Mononuclear cell (primary cell): Measurements from ENCODE around the genes TRPV4, GLTP and ANKRD13A.

DNA sequence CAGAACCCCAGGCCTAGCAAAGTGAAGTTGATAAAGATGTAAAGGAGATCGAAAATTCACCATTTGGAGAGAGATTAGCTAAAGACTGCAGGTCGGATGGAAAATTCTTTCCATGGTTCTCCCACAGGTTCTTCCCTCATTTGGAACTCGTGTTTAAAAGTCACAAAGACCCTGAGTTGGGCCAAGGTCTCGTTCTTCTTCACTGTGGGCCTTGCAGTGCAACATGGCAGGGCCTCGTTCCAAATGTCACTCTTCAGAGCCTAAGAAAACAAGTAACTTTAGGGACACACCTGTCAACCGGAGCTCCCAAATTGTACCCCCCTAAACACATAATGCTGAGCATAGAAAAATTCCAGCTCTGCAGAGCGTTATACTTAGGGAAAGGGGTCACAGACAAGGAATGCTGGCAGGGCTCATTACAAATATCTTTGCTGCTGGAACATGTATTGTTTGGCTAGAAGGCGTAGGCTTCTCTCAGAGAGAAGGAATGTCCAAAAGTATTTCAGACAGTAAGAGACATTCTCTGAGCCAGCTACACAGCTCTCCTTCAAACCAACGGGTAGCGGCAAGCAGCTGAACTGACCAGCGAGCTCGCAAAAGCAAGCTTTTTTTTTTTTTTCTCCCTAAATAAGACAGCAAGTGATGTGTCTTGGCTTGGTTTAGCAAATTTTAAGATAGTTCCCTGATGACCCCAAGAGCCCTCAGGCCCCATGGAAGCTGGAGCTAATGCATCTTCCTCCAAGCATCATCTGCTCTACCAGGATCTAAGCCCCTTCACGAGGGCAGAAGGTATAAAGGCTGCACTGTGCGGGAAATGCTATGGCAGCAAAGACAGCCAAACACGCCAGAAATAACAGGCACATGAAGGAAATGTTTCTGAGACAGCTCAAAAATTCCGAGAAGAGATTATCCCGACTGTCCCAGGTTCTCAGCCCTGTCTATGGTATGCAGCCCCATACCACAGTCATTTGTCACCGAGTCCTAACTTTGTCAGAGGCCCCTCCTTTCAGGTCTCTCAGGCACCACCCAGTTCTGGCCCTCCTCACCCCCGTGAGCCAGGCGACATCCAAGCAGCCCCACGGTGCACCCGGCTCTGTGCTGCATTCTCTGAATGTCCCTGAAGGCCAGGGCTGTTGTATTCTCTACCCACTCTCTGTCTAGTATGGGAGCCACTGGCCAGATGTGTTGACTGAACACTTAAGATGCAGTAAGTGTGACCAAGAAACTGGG is 24.4 kb downstream of the SSH1 start:
- RRBS = no CpG with 5 or more reads among the region's 22 CpGs

DNA sequence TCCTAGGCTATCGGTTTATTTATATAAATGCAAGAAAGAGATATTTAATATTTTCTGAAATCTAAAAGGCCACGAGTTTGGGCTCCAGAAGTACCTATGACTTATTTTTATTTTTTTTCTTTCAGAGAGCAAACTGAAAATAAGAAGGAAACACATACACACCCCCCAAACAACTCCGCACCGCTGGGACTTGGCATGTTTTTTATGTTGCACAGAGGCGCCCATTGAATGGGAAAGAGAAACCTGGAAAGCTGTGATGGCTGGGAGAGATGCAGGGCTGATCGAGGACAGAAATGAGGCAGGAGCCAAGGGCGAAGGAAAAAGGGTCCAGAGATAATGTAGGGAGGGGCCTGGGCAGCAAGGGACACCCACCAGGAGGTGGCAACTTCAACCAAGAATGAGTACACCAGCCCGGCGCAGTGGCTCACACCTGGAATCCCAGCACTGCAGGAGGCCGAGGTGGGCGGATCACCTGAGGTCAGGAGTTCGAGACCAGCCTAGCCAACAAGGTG is 4.1 kb downstream of the SSH1 start:
- RRBS = no CpG with 5 or more reads among the region's 12 CpGs

DNA sequence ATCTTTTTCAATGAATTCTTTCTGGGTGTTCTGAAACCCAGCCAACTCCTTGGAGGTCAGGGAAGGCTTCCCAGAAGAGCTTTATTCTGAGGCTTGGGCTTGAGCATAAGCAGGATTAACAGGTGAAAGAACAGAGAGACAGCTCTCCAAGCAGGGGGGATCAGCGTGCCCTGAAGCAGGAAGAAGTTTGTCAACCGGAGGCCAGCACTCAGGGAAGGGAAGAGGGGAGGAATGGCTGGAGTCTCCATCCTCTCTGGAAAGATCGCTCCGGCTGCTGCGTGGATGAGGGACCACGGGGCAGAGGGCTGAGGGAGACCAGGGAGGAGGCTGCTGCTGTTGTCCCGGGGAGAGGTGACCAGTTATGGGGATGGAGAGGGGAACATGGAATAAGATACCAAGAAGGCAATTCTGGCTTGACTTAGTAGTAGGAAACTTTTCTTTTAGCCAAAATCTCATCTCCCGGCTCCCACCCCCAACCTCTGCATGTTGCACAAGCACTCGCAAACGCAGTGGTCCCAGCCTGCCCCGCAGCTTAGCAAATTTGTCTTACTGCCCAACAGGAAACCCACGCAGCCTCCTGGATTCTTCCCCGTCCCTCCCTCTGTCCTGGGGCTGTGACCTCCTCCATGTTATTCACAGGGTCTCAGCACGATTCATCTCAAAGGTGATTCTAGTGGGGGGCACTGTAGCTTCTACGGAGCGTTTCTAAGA is 1.1 kb upstream of the SSH1 start:
- RRBS = 13% methylated on average over 7 of the region's 16 CpGs

DNA sequence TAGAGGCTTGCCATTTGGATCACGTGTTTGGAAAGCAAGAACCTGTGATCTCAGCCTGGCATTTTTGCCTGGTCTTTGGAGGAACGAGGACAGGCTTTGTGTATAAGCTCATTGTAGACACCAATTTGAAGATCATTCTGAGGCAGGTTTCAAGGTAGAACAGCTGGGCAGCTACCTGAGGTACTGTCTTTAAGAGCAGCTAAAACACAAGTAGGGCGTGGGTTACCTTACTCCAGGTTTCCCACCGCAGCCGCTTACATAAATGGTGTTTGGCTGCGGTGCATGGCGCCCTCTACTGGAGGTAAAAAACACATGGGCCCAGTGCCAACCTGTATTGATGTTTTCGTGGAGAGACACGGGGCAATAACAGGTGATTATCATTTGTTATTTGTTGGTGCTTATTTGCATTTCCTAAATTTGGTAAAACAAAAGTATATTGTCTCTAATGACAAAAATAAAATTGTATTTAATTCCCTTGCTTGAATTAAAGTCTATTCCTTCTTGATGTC is 69.8 kb downstream of the SVOP start:
- RRBS = no CpG with 5 or more reads among the region's 9 CpGs

GRCh38 chr12:108966568-108966782 is 54.4 kb downstream of the SVOP start:
- RRBS = no CpG with 5 or more reads among the region's 2 CpGs

GRCh38 chr12:109097848-109098682 is 668 bp downstream of the UNG start:
- RRBS = 2% methylated on average over 21 of the region's 67 CpGs

GRCh38 chr12:109124817-109125479 is 8.6 kb downstream of the ACACB start:
- RRBS = no CpG with 5 or more reads among the region's 13 CpGs

GRCh38 chr12:109143763-109143962 is 27.3 kb downstream of the ACACB start:
- RRBS = no CpG with 5 or more reads among the region's 3 CpGs

- RRBS = no CpG with 5 or more reads among the region's 15 CpGs
These were observed 13.9 kb downstream of the KCTD10 start for GRCh38 chr12:109462971-109463879.

DNA sequence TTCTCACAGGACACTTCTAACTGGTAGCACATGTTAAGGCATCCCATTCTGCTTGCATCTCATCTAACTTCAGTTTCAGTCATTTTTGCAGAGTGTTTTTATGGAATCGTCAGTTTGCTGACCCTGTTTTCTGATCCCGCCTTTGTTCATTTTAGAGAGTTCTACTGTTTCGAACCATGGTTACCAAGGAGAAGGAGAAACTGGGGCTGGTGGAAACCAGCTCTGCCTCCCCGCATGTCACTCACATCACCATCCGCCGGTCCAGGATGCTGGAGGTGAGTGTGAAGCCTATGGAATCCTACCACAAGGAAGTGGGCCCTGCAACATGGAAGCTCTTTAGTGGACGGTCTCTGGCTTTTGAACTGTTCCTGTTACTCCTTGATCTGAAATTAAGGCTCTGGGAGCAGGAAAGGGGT is 39.2 kb downstream of the UBE3B start:
- RRBS = no CpG with 5 or more reads among the region's 7 CpGs

DNA sequence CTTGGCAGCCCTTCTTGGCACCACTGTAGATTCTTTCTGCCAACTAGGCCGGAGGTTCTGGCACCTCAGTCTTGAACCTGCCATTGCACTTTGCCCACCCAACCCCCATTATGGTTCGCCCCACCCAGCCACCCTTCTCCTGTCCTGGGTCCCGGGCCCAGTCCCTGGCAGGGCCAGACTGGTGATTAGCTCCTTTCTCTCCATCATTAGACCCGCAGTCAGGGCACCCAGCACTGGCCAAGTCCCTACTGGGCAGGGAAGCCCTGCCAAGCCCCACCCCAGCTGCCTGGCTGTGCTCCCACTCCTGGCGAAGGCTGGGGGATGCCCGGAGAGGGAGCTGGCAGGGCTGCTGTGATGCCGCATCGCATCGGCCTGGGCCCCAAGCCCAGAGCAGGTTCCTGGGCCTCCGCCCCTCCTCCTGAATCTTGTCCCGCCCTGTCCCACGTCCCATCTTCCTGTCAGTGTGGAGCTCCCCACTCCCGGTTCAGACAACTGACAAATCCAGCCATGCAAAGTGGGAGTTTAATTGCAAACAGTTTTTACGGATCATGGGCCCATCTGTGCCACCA is 9.8 kb downstream of the FAM222A start:
- RRBS = no CpG with 5 or more reads among the region's 14 CpGs

DNA sequence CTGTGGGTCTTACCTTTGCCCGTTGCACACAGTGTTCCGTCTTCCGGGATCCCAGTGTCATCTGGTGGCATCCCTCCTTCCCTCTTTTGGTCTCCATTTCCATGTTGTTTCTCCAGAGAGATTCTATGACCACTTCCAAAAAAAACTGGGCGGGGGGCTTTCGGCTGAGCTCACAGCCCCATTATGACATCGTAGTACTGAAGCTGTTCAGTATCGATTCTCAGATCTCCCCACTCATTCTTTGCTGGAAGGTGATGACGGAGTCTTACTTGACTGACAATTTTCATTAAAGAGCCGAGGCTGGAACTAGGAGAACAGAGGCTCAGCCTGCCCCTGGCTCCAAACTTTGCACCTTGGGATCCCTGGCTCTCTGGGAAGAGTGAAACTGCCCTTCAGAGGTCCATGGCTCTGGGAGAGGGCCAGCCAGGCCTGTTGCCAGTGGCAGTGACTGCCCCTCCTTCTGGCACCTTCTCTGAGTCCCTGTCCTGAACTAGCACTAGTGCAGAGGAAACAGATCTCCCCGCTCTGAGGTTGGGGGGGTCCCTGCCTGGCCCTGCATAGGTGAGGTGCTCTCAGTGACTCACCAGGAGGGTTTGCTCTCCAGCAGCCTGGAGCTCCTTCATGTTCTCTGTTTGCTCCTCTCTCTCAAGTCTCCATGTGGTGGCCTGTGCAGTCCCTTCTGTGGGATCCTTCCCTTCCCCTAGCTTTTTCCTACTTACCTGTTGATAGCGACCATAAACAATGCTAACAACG is 22.1 kb downstream of the FAM222A start:
- RRBS = 89% methylated on average over 3 of the region's 12 CpGs

DNA sequence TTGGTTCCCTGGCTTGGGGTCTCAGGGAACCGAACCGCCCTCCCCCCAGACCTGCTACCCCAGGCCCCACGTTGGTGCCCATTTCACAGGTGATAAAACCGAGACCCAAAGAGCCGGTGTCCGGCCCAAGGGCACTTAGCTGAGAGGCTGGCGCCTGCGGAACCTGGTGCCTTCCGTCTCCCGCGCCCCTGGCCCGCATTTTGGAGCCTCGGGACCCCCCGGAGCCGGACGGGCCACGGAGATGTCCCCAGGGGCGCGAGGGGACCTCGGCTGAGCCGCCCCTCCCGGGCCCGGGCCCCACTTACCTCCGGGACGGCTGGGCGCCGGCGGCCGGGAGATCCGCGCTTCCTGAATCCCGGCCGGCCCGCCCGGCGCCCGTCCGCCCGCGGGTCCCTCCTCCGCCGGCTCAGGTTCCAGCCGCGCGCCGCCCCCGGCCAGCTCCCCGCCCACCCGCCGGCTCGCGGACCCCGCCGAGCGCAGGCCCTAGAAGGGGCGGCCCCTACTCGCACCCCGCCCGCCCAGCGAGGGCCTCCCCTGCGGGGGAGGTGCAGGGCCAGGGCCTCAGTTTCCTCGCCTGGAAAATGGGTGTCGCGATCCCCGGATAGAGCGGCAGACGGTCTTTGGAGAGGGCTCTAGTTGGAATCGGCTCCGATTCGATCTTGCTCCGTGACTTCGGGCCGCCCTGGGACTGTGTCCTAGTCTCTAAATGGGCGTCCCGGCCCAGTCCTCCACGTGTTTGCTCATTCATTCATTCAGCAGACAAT is at the start of gene TRPV4:
Gene TRPV4 (minus strand): TSS at position 354 of the 764 bp plus-strand sequence.
- RRBS = 16% methylated on average over 18 of the region's 76 CpGs

DNA sequence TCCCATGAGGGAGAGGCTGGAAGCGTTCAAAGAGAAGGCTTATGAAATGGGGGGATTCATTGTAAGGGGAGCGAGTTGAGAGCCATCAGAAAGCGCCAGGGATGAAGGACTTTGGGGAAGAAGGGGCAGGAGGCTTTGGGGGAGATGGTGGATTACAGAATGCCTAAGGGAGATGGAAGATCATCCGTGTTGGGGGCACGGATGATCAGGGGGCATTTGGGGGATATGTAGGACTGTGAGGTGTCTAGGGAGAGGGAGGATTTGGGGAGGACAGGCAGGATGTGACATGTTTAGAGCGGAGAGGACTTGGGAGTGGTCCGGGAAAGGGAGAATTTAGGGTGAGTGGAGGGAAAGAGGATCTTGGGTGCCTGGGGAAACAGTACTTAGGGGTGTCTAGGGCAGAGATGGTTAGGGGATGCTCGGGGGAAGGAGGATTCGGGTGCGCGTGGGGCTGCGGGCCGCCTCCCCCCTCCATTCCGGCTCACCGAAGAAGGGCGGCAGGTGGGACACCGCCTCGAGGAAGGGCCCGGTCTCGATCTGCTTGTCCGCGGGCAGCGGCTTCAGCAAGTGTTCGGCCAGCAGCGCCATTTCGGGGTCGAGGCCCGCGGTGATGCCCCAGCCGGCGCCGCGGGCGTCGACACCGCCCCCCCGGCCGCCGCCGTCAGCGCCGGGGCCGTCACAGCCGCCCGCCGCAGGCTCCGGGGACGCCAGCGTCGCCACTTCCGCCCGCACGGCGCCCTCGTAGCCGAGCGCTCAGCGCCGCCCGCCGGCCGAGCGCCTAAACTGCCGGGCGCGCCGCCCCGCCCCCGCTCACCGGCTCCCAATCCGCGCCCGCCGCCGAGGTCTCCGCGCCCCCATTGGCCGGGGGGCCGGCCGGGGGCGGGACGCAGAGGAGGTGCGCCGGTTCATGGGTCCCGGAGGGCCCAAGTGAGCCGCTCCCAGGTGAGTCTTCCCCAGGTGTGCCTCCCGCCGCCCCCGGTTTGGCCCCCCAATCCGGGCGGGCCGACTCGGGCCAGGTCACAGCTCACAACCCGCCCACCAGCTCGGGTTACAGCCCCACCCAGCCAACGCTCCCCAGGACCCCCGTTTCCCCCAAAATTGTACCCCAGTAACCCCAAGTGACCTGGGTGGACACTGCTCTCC is at the start of gene GLTP:
Gene GLTP (minus strand): TSS at position 755 of the 1,143 bp plus-strand sequence.
- RRBS = 2% methylated on average over 40 of the region's 97 CpGs

DNA sequence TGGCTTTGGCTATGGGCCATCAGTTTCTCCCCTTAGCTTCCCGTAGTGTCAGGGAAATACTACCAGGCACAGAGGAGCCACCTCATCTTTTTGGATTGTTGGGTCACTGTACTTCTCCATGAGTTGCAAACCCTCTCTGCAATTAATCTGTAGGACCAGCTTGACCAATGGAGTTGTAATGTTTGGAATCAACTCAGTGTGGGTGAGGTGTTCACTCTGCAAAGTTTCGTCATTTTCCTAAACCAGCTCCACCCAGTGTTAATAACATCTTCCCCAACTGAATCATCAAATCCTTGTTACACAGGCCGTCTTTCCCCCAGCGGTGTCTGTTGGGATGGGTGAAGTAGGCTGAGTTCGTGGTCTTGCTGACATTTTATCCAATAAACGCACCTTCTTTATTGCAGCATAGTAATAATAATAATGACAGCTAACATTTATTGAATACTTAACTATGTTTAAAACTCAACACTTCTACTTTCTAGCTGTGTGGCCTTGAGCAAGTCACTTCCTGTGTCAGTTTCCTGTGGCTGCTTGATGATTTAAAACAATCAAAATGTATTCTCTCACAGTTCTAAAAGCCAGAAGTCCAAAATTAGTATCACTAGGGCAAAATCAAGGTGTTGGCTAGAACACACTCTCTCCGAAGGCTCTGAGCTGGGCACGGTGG is 8.1 kb upstream of the GLTP start:
- RRBS = no CpG with 5 or more reads among the region's 8 CpGs

- RRBS = no CpG with 5 or more reads among the region's 16 CpGs
These were observed 2.8 kb downstream of the TCHP start for GRCh38 chr12:109902838-109903317.

- RRBS = no CpG with 5 or more reads among the region's 10 CpGs
These were observed 8.2 kb downstream of the TCHP start for GRCh38 chr12:109908214-109908787.

- RRBS = no CpG with 5 or more reads among the region's 21 CpGs
These were observed 43.6 kb downstream of the GIT2 start for GRCh38 chr12:109952137-109953426.

DNA sequence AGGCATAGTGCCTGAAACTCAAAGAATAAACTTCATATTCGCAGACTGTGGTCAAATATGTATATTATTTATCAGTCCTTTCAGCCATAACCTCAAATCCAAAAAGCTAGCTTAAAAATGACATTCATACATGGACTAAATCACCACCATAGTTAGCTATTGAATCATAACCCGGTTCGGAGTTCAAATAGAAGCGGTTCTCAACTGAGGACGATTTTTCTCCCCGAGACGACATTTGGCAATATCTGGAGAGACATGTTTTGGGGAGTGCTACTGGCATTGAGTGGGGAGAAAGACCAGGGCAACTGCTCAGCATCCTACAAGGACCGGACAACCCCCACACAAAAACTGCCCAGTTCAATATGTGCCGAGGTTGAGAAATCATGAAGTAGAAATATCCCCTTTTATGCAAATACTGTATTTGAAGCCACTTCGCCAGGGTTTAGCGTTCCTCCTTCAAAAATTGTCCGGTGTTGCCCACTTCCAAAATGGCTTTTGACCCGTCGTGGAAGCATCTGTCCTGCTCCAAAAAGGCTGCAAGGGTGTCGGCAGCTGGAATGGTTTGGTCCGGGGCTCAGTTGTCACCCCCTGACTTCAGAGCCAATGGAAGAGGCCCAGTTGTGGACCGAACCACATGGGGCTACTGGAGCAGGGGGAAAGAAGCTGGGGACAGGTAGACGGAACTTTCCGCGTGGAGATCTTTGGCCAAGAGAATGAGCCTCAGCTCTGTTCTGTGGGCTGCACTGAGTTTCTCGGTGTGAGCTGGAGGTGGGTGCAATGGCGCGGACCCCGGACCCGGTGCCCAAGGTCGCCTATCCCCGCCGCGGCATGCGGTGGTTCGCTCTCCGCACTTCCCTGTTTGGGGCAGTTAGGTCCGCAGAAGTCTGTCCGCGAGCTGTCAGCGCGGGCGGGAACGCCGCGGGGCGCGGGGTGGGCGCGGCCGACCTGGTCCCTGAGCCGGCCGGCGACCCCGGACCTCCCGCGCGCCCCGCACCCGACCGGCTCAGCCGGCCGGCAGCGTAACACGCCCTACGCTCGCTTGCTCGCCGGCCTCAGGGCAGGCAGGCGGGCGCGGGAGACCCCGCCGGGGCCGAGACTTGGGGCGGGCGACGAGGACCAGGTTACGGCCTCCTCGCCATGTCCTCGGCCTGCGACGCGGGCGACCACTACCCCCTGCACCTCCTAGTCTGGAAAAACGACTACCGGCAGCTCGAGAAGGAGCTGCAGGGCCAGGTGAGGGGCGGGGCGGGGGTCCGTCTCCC is at the start of gene ANKRD13A:
Gene ANKRD13A (plus strand): TSS at position 879 of the 1,262 bp plus-strand sequence.
- RRBS = 2% methylated on average over 24 of the region's 86 CpGs

GRCh38 chr12:110018249-110018557 is 19.0 kb downstream of the ANKRD13A start:
- RRBS = no CpG with 5 or more reads among the region's 5 CpGs